Epithelial cell of proximal tubule (primary cell): Measurements from ENCODE around the genes KLHL22 and LRRC74B.

DNA sequence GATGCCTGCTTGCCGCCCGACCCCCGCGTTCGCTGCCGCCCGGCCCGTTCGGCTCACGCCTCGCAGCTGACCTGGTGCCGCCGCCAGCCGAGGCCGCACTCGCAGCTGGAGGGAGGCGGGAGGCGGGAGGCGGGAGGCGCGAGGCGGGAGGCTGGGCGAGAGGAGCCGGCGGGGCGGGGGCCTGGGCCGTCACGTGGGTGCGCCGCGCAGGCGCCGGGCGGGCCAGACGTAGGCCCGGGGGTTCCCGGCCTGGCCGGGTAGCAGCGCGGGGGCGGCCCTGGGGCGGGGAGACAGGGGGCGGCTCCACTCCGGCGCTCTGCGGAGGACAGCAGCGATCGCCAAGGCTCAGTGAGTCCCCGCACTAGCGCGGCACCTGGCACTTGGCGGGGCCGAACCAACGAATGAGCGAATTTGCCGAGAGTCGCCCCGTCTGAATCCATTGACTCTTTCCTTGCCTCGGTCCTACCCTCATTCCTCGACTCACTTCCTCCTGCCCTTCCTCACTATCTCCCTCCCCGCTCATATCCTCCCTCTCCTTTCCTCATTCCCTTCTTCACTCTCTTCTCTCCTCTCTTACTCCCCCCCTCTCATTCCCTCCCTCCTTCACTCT is at the start of gene KLHL22:
TSS of gene KLHL22 (minus strand) at position 107 of the 610 bp plus-strand sequence.
- RAMPAGE, long total RNA, result no peak
- RRBS, result 2% methylated on average over 24 of the region's 61 CpGs

DNA sequence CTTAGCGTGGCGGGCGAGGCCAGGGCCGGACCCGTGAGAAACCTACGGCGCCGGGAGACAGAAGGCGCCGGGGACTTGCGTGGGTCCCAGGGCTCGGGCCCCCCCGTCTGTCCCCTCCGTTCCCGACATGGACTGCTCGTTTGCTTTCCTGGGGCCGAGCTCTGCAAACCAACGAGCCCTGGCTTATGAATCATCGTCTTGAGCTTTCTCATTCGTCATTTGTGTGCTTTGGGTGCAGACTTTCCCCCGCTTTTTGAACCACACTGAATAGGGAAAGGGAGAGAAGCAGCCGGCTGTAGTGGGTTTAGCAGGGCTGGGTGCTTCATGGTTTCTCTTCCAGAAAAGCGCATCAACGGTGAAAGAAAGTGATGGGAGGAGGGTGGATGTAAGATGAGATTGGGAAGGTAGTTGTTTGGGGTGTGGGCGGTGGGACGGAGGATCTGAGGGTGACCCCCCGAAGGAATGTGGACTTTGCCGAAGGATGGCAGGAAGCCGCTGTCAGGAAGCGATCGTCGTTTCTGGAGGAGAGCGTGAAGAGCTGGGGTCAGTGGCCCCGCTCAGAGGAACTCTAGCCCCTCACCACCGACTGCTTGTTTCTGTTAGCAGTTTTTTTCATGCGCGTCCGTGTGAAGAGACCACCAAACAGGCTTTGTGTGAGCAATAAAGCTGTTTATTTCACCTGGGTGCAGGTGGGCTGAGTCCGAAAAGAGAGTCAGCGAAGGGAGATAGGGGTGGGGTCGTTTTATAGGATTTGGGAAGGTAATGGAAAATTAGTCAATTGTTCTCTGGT is 577 bp downstream of the MED15 start:
- RAMPAGE, long total RNA, result no peak
- RRBS, result 0% methylated on average over 4 of the region's 41 CpGs

- RAMPAGE, long total RNA, result no peak
- RRBS, result no CpG with 5 or more reads among the region's 15 CpGs
Measured at GRCh38 chr22:20519898-20520891, 12.8 kb downstream of the MED15 start.

GRCh38 chr22:20521926-20522879 is 14.8 kb downstream of the MED15 start:
- RAMPAGE, long total RNA, result no peak
- RRBS, result no CpG with 5 or more reads among the region's 11 CpGs

DNA sequence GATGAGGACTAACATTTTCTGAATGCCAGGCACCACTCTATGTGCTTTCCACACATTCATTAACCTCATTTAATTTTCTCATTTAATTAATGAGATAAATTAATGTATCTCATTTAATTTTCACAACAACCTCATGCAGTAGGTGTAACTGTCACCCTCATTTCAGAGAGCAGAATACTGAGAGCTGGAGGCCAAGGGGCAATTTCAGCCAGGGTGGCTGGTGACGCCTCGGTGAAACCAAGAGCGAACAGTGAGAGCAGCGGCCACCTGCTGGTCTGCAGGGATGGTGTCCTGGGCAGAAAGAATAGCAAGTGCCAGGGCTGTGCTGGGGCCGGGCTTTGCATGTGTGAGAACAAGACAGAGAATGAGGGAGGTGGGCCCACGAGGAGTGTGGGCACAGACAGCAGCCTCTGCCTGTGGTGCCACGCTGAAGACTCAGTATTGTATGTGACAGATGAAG is 1.9 kb upstream of the SERPIND1 start:
- RAMPAGE, long total RNA, result no peak
- RRBS, result no CpG with 5 or more reads among the region's 7 CpGs

- RAMPAGE, long total RNA, result no peak
- RRBS, result no CpG with 5 or more reads among the region's 9 CpGs
Measured at GRCh38 chr22:20777428-20778135, 3.7 kb downstream of the SERPIND1 start.

DNA sequence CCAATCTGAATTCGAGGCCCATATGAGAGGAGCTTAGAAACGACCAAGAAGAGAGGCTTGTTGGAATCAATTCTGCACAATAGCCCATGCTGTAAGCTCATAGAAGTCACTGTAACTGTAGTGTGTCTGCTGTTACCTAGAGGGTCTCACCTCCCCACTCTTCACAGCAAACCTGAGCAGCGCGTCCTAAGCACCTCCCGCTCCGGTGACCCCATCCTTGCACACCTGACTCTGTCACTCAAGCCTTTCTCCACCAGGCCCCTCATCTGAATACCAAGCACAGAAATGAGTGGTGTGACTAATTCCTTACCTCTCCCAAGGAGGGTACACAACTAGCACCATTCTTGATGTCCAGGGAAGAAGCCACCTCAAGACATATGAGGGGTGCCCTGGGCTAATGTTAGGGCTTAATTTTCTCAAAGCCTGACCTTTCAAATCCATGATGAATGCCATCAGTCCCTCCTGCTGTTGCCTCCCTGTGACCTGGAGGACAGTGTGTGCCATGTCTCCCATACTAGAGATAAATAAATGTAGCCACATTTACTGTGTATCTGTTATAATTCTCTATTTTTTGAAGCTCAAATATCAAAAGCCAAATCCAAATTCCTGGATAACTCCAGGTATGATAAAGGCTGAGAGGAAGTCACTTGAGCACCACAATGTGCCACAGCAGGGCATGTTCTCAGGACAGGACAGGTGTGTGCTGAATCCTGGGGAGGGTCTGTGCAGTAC is 13.4 kb downstream of the SERPIND1 start:
- RAMPAGE, long total RNA, result no peak
- RRBS, result no CpG with 5 or more reads among the region's 6 CpGs

GRCh38 chr22:20857533-20858194 is 947 bp downstream of the PI4KA start:
- RAMPAGE, long total RNA, result no peak
- RRBS, result no CpG with 5 or more reads among the region's 12 CpGs

GRCh38 chr22:20889044-20889579 is 28.1 kb upstream of the CRKL start:
- RAMPAGE, long total RNA, result no peak
- RRBS, result no CpG with 5 or more reads among the region's 3 CpGs

GRCh38 chr22:20948297-20949035 is 18.6 kb upstream of the AIFM3 start:
- RAMPAGE, long total RNA, result no peak
- RRBS, result no CpG with 5 or more reads among the region's 8 CpGs

DNA sequence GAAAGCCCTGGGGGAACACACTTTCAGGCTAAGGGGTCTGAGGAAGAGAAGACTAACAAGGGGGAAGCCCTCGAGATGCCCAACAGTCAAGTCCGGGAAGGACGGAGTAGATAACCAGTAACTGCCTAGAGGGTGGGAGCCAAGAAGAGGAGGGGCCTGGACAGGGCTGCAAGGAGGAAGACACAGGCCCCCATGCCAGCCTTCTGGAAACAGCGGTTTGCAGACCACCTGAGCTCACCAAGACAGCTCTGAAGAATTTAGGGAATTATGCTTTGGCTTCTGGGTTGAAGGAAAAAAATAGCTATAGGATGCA is 9.0 kb upstream of the AIFM3 start:
- RAMPAGE, long total RNA, result no peak
- RRBS, result no CpG with 5 or more reads among the region's 4 CpGs

- RAMPAGE, long total RNA, result no peak
- RRBS, result no CpG with 5 or more reads among the region's 23 CpGs
Measured at GRCh38 chr22:20997111-20998114, 4.5 kb downstream of the THAP7 start.

DNA sequence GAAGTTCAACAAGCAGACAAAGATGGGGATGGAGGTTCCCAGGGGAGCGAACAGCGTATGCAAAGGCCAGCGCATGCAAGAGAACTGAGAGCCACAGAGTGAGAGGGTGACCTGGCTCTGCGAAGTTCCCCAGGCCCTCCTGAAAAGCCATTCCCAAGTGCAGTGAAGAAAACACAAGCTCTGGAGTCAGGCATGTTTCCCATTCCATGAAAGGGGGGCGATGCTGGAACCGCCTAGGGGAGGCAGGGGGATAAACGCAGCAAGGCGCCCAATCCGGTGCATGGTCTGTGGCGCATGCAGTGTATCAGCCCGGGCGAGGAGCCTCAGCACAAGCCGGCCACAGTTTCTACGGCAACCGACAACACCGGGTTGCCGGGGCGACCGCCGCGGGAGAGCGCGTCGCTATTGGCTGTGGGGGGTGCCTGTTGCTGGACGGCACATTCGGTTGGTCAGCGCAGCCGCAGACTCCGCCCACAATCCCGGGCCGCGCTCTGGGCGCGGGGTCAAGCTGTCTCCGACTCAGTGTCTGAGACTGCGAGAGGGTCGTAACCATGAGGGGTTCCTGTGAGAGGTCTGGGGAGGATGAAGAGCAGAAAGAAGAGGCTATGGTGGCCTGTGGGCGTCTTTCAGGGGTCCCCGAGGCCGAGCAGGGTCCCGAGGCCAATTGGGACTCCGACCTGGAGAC is at the start of gene LRRC74B:
TSS of gene LRRC74B (plus strand) at position 511 of the 685 bp plus-strand sequence.
- RAMPAGE, long total RNA, result no peak
- RRBS, result 4% methylated on average over 10 of the region's 42 CpGs

DNA sequence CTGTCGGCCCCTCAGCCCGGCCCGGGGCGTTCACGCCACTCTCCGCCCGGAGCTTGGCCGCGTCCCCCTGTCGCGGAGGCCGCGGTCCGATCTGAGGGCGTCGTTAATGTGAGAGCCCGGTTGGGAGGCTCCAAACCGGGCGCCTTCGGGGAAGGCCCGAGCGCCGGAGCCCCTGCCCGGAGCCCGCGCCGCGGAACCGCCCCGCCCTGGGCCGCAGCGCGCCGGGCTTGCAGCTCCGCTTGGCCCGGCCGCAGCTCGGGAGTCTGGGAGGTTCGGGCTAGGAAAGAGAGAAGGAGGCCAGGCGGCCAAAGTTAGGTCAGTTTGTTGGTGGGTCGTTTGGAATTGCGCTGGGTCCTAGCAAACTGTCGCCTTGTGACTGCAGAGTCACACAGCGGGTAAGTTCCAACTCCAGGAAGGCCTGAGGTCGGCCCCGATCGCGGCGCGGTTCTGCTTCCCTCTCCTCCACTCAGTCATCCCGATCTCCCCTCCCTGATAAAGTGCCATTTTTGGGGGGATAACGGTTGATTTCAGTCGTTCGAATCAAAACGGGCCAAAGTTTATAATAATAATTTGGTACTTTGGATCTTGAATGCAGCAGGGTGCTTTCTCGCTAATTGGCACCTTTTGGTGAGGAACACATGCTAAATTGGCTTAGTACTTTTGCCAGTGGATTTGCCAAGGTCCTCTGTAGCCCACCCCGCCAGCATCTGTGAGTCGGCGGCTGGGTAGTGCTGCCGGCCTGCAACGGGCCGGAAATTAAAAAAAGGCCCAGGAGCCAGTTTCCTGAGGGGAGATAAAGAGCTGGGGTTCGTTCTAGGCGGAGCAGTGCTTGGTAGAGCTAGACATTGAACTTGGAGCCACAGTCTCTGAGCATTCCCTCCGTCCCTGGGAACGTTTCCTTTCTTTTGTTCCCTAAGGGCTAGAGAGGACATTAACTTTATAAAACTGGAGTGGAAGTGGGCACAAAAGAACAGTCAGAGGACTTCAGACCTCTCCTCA is 768 bp downstream of the UBE2L3 start:
- RAMPAGE, long total RNA, result no peak
- RRBS, result under 1% methylated on average over 21 of the region's 66 CpGs

- RAMPAGE, long total RNA, result no peak
- RRBS, result no CpG with 5 or more reads among the region's 12 CpGs
Measured at GRCh38 chr22:21612766-21613442, 16.9 kb downstream of the YDJC start.

- RAMPAGE, long total RNA, result no peak
- RRBS, result no CpG with 5 or more reads among the region's 15 CpGs
Measured at GRCh38 chr22:21624813-21626033, 4.6 kb downstream of the YDJC start.

GRCh38 chr22:21651622-21652459 is 9.7 kb downstream of the SDF2L1 start:
- RAMPAGE, long total RNA, result no peak
- RRBS, result 3% methylated on average over 27 of the region's 68 CpGs

DNA sequence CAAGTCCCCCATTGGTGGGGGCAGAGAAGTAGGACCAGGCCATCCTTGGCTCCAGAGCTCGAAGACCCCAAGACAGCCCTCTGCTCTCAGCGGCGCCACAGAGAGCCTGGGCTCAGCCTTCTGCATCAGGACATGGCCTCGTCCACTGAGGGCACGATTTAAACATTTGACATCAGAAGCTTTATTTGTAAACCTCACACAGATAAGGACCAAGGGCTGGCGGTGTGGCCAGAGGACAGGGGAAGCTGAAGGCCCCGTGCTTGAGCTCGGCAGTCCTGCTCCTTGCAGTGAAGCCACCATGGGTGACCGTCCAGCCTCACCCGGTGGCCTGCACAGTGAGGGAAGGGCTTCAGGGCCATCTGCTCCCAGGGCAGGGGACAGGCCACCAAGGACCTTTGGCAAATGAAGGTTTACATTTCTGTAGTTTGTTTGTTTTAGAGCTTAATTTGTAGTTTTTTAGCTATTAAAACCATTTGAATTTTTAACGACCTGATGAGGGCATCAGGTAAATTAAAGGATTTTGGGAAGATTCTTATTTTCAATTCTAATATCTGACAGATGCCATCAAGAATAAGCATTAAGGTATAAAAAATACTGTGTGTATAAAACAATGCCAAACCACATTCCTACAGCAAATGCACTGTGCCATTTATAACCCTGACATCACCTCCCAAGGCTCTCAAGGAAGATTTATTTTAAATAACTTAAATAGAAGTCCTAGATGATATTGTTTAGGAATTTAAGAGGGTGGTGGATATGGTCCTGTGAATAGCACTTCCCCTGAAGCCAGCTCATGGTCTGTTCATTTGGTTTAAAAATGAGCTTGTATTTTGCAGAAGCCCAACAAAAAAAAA is 31.8 kb downstream of the PPIL2 start:
- RAMPAGE, long total RNA, result no peak
- RRBS, result no CpG with 5 or more reads among the region's 11 CpGs

- RAMPAGE, long total RNA, result no peak
- RRBS, result no CpG with 5 or more reads among the region's 6 CpGs
Measured at GRCh38 chr22:21807097-21807891, 60.2 kb downstream of the MAPK1 start.

- RAMPAGE, long total RNA, result no peak
- RRBS, result no CpG with 5 or more reads among the region's 10 CpGs
Measured at GRCh38 chr22:21836205-21836643, 31.2 kb downstream of the MAPK1 start.